Diencephalon (tissue), 2 donors: ENCODE measurements around the gene MIS12.

GRCh38 chr17:4947119-4948172, 884 bp downstream of the PFN1 start:
- RAMPAGE, long total RNA: no peak

DNA sequence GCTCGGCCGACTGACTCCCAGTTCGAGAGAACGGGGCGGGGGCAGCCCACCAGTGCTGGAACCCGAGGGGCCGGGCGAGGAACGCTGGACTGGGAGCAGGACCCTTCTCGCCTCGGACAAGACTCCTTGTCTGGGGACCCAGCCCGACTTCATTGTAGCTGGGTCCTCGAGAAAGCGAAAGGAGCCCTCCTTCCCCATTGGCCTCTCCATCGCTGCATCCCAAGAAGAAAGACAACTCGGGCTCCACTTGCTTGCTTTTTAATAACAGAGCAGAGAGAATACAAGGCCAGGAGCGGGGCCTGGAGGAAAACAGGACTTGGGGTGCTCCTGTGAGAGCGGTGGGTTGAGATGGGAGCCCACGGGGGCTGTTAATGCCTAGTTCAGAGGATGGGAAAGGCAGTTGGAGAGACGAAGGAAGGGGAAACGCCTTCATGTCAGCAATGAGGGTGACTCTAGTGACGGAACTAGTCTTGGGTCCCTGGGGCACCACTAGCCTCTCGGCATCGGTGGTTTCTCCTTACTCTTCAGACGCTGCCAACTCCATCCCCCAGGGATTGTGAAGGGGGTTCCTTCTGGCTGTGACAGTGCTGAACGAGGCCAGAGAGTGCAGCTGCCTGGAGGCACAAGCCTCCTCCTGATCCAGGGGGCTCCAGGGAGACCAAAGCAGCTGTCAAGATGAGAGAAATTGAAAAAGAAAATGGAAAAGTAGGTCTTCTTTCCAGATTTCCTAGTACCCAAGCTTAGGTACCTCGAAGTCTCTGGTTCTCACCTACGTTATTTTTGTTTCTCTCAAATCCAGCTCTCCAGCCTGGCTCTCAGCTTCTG, 625 bp upstream of the CAMTA2 start:
- RAMPAGE, long total RNA: no peak

GRCh38 chr17:5023354-5024679, 11.4 kb downstream of the SLC52A1 start:
- RAMPAGE, long total RNA: no peak

- RAMPAGE, long total RNA: no peak
Measured at GRCh38 chr17:5227461-5227829, 7.2 kb downstream of the SCIMP start.

DNA sequence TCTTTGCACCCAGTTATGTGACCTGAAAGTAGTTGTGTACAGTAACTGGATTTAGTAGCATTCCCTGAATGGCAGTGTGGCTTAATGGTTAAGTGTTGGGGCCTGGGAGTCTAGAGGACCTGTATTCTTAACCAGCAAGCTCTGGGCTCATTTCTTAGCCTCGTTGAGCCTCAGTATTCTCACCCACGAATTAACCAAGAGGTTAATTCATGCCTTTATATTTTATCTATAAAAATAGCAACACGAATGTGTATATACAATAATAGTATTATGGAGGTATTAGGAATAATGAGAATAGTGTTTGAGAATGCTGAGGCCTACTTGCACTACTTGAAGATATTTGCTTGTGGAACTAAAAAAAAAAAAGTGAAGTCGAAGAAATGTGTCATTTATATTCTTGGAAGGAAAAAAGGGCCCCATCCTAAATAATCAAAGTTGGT, 888 bp downstream of the RABEP1 start:
- RAMPAGE, long total RNA: no peak

DNA sequence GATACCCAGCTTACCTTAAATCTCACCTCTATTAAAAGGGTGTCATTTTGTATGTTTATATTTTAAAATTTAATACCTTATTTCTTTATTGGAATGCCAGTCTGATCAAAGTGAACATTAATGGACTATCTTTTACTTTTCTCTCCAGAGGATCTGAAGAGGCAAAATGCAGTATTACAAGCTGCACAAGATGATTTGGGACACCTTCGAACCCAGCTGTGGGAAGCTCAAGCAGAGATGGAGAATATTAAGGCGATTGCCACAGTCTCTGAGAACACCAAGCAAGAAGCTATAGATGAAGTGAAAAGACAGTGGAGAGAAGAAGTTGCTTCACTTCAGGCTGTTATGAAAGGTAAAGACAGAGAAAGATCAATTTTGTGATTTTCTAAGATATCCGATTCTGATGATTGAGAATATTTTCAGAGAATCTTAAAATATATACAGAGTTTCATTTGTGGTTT, 49.7 kb downstream of the RABEP1 start:
- RAMPAGE, long total RNA: no peak

GRCh38 chr17:5346585-5347531, 64.8 kb downstream of the RABEP1 start:
- RAMPAGE, long total RNA: no peak

GRCh38 chr17:5373029-5373502, 46.4 kb downstream of the NUP88 start:
- RAMPAGE, long total RNA: no peak

DNA sequence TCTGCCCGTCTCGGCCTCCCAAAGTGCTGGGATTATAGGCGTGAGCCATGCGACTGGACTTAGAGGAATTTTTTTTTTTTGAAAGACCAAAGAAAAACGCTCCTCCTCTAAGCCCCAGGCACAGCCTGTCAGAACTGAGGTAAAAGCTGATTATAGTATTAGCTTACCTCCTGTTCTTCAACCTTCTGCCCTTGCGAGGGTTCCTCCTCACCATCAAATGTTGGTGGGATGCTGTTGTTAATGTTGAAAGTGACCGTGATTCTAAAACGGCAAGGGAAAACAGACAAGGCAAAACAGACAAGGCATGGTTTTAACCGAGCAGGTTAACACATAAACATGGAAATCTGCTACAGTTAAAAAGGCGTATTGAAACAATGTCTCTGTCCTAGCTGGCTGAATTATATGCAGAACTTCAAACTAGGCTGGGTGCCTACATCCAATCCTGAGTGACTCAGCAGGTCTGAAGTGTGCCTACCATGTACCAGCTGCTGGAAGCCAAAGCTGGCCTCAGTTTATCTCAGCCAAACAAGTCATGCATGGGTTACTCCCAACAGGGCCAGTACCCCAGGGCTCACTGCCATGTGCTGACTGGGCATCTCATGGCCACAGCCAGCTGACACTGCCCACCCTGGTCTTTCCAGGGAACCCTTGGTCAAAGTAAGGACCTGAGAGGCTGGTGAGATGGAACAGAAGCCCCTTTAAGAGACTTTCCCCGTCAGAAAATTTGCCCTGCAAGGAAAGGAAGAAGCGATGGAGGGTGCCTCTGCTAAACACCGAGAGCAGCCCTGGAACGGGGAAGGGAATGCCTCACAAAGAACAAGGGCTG, 4.0 kb downstream of the C1QBP start:
- RAMPAGE, long total RNA: no peak

GRCh38 chr17:5486253-5487182, at the start of gene MIS12:
Gene MIS12, plus strand, starts transcription at chr17:5486566.
- RAMPAGE, long total RNA: start-site peak on the plus strand at chr17:5486514-5486619, 78 and 184 reads in 2 replicates; start-site peak on the plus strand at chr17:5486885-5486933, 170 and 86 reads in 2 replicates

DNA sequence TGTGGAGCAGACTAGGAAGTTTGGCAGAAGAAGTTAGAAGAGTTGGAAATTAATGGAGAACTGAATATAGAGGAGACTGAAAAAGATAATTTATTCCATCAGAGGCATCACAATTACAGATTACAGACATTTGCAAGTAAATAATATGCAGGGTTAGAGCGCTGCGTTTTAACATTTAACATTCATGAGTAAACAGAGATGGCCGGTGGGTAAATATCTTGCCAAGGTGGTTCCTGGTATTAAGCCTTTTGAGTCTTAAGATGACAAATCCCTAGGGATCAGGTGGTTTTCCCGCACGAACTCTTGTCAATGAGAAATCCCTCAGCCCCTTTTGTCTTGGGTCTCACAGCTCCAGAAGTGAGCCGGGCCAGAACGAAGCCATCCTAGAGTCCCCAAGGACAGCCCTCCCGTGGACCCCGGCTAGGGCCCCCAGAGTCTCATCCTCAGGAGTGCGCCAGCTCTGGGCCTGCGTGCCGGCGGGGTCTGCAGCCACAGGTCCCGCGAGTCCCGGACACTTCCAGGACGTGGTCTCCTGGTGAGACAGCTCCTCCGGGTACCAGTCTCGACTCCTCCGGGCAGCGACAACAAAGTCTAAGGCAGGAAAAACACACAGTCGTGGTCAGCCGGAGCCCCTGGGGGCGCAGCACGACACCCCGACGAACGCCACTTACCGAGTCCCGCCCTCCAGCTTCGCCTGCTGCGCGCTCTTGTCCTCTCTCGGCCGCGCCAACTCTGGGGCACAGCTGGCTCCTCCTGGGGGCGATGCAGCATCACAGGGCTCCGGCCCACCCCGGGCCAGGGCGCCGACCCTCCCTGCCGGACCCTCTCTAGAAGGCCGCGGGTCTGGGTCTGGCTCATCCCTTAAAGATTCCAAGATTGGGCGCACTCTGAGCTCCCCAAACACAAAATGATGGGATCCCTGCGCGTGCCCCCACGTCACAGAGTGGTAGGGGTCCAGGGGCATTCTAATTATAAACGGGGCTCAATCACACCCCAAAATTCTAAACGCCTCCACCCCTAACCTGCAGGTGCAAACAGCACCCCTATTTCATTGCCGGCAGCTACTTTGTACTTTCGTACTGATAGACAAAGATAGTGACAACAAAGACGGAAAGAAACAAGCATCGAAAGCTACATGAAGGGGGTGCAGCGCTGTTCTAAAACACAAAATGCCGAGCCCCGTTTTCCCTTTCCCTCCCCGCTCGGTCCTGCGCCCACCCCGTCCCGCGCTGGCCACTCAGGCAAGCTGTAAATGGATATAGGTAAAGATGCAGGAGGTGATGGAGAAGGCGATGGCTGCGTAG, 994 bp downstream of the ENSG00000286190 start:
- RAMPAGE, long total RNA: start-site peak on the minus strand centred at position 570 of the sequence, 369 bp wide, 2,078 and 888 reads in 2 replicates

DNA sequence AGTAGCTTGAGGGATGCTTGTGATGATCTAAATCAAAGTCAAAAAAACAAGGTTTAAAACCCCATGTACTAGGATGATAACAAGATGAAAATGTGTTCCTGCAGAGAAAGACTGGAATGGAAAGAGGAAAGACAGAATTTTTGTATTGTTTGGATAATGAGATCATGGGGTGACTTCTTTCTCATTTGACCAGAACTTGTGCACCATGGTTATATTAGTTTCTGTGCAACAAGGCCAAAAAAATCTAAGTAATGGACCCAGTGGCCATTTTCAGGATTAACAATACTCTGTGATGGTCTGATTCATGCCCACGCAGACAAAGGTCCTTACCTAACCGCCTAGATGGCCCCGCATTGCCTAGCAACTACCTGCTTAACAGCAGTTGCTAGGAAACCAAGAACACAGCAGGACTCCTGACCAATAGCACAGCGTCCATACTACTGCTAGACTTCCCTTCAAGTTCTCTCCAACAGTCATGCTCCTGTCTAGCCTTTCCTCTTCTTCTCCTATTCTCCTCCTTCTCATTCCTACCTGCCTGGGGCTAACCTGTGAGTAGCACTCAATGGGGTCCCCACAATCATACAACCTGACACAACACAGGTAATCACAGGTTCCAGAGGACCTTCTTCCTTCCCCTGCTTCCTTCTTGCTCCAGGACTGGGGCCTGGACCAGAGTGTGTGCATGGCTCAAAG, 8.0 kb upstream of the ENSG00000286190 start:
- RAMPAGE, long total RNA: no peak

DNA sequence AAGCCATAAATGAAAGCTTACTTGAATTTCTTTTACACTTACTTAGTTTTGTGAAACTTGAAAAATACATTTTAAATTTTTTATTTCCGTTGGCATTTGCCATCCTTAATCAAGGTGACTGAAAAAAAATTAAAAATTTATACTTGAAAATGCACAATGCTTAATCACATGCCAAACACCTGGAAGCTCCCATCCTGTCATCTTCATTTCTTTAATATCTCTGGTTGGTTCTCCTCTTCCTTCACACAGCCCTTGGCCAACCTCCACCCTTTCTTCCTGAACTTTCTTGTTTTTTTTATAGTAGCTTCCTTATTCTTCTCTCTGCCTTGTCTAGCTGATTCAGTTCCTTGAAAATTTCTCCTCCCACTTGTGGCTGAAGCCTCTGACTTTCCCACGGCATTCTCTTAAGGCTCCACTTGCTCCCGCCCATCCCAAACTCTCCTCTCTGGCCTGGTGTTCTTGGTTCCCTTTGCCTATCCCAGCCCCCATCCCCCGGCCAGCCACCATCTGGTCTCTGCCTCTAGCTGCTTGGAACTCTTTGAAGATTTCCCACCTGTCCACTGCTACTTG, 29.2 kb downstream of the NLRP1 start:
- RAMPAGE, long total RNA: no peak

- RAMPAGE, long total RNA: no peak
Measured at GRCh38 chr17:6079161-6079666, 9.0 kb downstream of the WSCD1 start.

GRCh38 chr17:6374896-6375311, 60.0 kb downstream of the AIPL1 start:
- RAMPAGE, long total RNA: no peak

GRCh38 chr17:6495641-6496623, 51.7 kb downstream of the PIMREG start:
- RAMPAGE, long total RNA: no peak

GRCh38 chr17:6574902-6575760, 18.8 kb upstream of the PITPNM3 start:
- RAMPAGE, long total RNA: no peak

GRCh38 chr17:6620659-6621089, 19.8 kb downstream of the KIAA0753 start:
- RAMPAGE, long total RNA: no peak

- RAMPAGE, long total RNA: no peak
Measured at GRCh38 chr17:6689027-6689602, 24.1 kb downstream of the SLC13A5 start.

DNA sequence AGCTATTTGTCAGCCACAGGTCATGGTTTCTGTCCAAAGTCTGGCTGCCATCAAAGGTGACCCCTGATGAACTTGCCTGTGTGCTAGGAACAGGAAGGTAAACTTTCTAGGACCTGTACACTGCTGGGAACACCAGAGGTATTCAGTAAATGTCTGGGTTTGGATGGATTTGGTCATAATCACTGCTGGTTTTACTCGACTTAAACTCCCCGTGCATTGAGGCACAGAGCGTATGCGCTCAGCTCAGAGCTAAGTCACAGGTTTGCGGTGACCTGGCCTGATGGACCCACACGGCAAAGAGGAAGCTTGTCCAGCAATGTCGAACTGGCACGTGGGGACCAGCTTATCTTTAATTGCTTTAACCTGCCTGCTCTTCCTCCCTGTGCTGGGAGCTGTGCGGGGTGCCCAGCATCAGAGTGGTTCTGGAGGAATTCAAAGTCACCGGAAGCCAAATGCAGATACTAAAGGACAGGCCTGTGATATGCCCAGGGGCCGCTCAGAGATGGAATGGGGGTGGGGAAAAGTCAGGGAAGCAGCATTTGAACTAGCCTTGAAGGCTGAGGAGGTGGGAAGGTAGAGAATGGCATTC, 12.9 kb downstream of the SLC13A5 start:
- RAMPAGE, long total RNA: no peak